Measurements from ENCODE around the gene RNF114.

GRCh38 chr20:49750563-49751045 lies 36.9 kb upstream of the B4GALT5 start:
- PRO-cap = no peak

DNA sequence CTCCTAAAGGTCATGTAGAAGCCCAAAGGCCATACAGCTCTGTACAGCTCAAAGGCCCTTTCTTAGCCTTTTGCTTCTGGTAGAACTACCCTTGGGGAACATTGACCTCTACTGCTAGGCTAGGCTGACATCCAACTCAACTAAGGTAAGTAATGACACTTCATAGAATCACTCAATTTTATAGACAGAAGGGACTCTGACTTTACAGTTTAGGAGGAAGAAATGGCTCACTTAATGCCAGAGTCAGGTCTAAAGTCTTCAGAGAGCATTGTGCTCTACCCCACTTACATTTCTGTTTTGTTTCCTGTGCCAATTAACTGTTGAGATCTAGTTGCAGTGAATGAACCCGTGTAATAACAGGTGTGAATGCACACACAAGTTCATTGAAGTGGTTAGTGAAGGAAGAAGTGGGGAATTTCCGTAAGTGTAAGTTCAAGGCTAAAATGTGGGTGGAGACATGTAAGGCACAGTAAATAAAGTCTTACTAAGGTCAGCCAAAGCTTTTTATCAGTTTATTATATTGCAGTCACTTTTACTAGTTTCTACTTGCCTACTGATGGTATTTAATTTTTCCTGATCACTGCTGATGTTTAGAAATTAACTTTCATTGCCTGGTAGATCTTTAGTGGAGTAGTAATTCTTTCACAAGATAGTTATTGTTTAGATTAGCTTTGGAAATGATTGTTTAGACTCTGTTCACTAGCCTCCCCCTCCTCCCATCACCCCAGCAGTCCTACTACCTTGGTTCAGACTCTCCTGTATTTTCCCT lies 10.9 kb downstream of the SLC9A8 start:
- PRO-cap = no peak

- PRO-cap = no peak
Observed at GRCh38 chr20:49914163-49915224, 835 bp downstream of the SPATA2 start.

- PRO-cap = bidirectional peak, plus-strand start at chr20:49936399, minus-strand start at chr20:49936248
Observed at GRCh38 chr20:49935646-49936526, at the start of gene RNF114. Gene RNF114 (plus strand): TSS chr20:49936397.

DNA sequence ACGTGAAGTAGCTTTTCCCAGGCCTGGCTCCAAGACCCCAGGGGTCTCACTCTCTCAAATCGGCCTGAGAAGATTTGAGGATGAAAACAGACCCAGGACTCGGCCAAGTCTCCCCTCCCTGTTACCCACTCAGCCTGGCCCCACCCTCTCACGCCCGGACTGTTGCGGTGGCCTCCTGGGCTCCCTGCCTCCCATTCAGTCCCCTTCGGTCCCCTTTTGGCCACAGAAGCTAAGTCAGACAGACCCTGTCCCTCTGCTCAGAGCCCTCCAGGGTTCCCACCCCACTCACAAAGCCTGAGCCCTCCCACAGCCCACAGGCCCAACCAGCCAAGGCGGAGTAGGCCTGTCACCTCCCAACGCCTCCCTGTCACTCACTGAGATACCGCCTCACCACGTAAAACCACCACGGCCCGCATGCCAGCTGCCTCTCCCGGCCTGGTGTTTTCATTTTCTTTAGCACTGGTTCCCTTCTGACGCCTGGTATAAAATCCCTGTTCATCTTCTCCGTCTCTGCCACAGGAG lies 58.3 kb downstream of the SNAI1 start:
- PRO-cap = no peak

DNA sequence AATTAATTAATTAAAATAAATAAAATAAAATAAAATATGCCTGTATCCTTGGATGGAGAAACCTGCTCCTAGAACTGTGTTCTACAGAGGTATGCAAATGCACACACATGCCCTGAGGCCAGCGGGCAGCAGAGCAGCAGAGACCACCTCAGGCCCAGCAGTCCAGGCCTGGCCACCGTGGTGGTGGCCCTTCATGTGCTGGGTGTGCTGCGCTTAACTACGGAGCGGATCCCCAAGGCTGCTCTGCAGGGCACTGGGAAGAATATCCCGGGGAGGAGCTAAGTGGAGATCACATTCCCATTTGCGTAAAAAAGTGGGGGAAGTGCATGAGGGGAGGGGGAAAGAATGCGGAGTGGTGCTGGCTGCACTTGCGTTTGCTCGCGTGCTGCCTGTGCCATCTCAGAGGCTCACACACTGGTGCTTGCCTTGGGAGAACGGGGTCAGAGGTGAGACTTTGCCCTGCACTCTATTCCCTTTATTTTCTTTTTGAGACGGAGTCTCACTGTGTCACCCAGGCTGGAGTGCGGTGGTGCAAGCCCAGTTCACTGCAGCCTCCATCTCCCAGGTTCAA lies 37.4 kb downstream of the UBE2V1 start:
- PRO-cap = no peak

GRCh38 chr20:50111196-50111738 lies 1.7 kb downstream of the UBE2V1 start:
- PRO-cap = no peak

DNA sequence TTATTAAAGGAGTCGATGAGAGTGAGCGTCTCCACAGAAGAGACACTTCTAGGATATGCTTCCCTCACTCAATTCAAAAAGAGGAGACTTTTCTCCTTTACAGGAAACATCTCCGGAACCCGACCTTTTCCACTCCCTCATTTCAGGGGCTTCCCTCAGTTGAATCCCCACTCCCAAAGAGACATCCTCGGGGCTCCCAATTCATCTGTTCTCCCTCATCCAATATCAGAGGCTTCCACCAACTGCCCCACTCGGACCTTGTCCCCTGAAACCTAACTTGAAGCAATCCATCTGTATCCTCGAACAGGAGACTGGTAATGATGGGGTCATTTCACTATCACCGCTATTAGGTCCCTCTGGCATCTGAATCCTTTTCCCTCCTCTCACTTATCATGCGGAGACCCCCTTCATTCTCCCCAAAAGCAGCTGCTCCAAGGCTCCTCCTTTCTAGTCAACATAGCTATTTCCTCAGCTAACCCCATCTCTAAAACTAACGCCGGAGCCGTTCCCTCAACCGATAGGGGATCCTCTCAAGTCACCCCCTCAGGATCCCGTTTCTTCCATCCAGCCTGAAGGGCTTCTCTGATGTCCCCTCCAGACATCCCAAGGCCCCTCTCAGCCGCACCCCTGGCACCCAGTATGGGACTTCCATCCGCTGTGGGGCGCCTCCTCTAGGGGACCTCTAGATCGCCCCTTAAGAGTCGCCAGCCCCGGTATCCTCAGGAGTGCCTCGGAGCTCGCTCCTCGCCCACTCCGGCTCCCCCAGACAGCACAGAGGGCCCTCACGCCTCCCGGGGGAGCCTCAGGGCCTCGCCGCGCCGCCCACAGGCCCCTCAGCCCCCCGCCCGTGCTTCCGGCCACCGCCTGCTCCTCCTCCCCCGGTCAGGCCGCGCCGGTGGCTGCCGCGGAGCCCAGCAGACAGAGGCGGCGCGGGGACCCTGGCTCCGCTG lies 596 bp downstream of the UBE2V1 start:
- PRO-cap = unidirectional peak, minus-strand start at position 768 of the sequence

DNA sequence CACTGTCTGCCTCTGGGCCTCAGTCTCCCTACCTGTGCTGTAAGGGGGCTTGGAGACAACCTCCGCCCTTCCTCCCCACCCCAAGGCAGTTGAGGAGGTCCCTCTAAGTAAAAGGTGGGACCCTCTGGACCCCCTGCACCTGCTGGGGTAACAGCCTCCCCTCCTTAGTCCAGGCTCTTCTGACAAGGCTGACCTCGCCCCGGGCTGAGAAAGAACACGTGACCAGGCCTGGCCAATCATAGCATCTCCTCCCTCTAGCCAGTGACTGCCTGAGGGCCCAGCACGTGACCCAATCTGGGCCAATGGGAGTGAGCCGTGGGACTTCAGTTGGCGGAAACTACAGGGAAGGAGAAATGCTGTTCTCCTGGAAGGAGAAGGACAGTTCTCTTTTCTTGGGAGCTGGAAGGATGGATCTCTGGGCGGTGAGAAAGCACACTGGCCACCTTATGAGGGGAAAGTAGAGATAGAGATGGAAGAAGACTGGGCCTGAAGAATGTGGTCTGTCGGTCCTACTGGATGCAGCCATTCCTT lies 17.0 kb upstream of the UBE2V1 start:
- PRO-cap = no peak

- PRO-cap = no peak
Observed at GRCh38 chr20:50144420-50144793, 9.1 kb downstream of the PEDS1 start.

DNA sequence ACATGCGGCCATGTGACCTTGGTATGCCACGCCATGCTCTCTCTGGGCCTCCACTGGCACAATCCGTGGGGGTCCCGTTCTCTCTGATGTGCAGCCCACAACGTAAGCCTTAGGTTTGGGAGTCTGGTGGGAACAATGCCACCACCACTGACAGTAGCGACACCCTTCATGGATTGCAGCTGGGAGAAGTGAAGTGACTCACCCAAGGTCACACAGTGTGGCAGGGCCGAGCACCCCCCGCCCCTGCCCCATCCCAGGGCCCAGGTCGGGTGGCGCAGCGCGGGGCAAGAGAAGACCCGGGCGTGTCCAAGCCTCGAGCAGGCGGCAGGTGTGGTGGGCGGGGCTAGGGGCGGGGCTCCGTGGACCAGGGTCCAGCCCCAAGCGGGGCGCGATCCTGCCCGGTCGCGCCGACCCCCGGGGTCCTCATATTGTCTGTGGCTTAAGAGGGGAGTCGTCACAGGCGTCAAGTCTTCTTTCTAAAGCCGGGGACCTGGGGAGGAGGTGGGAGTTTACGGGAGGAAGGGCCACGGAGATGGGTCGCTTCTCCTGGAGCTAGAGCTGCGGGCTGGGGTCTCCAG lies 745 bp upstream of the CEBPB start:
- PRO-cap = no peak

DNA sequence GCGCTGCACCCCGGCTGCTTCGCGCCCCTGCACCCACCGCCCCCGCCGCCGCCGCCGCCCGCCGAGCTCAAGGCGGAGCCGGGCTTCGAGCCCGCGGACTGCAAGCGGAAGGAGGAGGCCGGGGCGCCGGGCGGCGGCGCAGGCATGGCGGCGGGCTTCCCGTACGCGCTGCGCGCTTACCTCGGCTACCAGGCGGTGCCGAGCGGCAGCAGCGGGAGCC lies 764 bp downstream of the CEBPB start:
- PRO-cap = no peak

- PRO-cap = no peak
Observed at GRCh38 chr20:50192675-50193446, 2.2 kb downstream of the CEBPB start.

DNA sequence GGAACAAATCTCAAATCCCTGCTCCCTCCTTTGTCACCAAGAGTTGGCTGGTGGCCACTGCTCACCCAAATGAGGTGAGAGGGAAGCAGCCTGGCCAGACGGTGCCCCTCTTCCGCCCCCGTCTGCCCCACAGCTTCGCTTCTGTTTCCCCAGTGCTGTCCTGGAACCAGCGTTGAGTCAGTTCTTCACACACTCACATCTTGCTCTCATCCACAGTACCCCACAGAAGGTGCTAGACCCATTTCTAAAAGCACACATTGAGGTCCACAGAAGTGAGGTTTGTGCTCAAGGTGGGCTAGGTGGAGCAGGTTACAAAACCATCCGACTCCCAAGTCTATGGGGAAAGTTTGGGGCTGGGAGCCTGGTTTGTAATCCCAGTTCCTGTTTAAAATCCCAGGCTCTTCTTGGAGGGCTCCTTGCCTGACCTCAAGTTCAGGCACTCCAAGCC lies 3.8 kb downstream of the CEBPB start:
- PRO-cap = no peak

DNA sequence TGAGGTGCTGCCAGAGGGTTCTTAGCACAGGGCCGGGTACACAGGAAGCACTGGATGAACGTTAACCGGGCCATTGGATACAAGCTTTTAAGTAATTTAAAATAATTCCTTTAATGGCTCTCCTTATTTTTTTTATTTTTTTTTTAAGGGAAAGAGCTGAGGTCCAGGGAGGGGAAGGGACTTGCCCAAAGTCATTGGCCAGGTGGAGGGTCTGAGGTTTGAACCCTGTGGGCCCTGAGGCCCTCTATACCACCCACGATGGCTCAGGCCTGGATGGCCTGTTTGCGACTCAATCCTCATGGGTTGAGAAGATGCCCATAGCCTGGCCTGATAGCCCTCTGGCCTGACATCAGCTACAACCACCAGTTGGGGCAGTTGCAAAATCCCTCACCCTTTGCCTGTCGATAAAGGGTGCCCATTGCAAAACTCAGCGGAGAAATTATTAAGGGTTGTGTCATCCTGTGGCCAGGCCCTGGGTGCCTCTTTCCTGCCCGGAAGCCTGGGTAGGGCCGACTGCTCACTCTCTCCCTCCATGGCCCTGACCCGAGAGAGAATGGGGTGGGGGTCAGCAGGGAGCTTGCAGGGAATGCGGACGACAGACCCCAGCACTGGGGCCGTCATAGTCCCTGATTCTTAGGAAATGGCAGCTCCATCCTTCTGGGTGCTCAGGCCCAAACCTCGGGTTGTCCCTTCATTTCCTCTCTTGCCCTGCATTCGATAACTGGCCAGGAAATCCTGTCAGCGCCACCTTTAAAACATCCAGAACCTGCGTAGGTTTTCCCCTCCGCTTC lies 30.8 kb downstream of the CEBPB start:
- PRO-cap = no peak

DNA sequence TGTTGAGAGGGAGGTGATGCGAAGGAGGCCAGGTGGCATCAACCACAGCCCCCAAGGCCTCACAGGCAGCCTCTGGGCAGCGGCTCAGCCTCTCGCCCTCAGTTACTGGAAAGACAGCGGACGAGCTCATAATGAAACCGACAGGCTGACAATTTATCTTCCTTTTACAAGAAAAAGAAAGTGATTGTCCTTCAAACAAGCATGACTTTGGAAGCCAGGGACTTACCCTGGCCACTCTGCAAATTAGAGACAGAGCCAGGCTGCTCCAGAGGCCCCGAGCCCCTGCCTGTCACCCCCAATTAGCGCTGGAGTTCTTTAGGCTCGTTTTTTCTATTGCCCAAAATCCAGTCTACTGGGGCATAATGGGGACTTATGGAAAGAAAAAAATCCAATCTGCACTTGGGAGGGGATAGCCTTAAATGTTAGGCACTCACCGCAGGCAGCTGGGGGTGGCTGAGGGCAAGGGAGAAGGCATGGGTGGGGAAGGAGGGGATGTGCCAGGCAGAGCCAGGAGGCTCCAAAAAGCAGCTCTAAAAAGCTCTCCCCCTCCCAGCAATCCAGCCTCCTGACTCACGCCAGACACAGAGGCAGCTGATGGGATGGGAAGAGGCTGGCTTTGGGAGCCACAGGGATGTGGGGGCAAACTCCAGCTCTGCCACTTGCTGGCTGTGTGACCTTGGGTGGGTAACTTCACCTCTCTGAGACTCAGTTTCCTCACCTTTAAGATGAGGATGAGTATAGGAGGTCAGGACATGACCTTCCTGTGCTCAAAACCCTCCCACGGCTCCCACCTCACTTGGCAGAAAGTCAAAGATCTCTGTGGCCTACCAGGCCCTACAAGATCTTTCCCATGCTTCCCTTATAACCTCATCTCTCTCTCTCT lies 148.6 kb downstream of the CEBPB start:
- PRO-cap = no peak

DNA sequence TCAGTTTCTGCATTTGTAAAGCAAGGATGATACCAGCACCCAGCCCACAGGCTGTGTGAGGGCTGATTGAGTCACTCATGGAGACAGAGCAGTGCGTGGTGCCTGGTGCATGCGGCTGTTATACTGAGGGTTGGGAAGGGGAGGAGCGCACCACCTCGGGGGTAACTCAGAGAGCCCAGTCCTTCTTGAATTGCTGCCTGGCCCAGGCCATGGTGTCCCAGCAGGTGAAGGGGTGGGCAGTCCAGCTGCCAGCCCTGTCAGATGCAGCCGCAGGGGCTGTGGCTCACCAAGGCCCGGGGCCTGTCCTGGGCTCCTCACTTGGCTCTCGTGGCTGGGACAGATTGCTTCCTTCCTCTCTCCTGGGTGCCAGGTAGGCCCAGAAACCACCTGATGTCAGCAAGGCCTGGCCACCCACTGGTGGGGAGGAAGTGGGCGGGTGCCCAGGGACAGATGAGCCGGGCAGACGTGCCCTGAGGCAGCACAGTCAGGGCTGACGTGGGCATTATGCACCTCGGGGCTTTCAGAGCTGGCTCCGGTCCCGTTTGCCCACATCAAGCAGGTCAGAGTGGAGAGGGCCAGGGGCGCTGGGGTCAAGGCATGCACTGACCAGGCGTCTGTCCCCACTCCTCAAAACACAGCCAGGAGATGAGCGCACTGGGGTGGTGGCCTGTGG lies 133.4 kb upstream of the PTPN1 start:
- PRO-cap = no peak

DNA sequence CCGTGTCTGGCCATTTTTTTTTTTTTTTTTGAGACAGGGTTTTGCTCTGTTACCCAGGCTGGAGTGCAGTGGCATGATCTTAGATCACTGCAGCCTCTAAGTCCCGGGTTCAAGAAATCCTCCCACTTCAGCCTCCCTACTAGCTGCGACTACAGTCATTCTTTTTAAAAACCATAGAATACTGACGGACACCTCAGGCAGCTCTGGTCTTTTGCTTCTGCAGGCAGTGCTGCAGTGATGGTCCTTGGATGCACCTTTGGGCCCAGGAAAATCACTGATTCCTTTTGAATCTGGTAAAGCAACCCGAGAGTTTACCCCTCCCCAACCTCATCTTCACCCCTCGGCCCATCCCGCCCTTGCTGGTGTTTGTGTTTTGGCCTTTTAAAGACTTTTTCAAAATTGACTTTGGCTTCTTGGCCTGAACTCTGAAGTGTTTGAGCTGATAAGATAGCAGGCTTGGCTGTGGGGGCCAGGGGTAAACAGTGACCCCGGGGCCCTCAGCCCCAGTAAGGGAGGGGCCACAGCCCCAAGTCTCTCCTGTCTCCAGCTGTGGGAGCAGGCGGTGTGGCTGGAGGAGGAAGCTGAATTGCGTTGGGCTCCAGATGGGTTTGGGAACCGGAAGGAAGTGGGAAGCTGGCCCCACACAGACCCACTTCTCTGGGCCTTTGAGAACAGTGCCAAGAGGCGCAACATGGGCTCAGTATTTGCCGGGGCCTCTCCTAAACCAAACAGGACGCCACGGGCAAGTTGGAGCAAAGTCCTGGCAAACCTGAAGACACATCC lies 54.6 kb upstream of the PTPN1 start:
- PRO-cap = no peak

GRCh38 chr20:50462534-50462961 lies 47.6 kb upstream of the PTPN1 start:
- PRO-cap = no peak

DNA sequence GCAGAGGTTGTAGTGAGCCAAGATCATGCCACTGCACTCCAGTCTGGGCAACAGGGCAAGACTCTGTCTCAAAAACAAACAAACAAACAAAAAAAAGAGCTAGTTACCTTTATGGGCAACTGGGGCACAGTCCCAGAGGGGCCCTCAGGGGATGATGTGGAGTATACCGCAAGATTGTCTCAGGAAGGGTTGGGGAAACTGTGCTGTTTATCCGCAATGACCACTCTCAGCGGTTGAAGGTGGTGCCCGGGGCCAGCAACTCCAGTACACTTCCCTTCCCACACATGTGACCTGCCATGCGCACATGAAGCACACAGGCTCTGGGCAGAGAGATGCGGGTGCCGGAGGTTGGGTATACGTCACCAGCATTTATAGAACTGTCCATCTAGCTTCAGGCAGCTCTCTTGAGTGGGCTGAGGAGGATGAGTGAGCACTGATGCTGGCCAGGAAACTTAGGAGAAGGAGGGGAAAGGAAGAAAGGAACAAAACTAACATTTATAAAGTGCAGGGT lies 26.8 kb upstream of the PTPN1 start:
- PRO-cap = bidirectional peak, plus-strand start at position 398 of the sequence, minus-strand start at position 241 of the sequence